Measurements from ENCODE around the gene IRAK4.

GRCh38 chr12:43758829-43759539 lies at the start of gene IRAK4:
IRAK4 (plus strand) TSS chr12:43758951.
- RRBS, result under 1% methylated on average over 8 of the region's 48 CpGs

DNA sequence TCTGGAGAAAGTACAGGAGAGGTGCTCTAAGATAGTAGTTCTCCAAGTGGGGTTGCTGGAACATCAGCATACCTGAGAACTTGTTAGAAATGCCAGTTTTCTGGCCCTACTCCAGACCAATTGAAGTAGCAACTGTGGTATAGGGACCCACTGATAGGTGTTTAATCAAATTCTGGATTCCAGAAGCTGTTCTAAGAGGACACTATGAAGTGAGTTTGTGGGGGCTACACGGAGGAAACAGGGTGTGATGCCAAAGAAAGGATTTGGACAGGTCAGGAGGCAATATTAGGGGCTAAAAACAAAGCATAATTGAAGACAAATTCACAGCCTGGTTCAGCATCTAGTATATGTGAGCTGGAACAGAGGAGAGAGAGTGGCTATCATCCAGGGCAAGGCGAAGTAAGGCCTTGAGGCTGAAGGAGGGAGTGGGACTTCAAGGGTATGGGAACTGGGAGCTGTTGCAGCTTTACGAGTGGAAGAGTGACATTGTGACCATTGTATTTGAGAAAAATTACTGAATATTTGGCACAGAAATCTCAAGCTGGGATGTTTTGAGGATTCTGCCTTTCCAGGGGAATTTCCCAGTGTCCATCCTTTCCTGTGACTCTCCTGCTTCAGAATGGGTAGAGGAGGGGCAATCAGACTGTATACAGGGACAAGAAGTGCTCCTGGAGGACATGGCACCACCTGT lies 165.6 kb downstream of the TMEM117 start:
- RRBS, result no CpG with 5 or more reads among the region's 3 CpGs

DNA sequence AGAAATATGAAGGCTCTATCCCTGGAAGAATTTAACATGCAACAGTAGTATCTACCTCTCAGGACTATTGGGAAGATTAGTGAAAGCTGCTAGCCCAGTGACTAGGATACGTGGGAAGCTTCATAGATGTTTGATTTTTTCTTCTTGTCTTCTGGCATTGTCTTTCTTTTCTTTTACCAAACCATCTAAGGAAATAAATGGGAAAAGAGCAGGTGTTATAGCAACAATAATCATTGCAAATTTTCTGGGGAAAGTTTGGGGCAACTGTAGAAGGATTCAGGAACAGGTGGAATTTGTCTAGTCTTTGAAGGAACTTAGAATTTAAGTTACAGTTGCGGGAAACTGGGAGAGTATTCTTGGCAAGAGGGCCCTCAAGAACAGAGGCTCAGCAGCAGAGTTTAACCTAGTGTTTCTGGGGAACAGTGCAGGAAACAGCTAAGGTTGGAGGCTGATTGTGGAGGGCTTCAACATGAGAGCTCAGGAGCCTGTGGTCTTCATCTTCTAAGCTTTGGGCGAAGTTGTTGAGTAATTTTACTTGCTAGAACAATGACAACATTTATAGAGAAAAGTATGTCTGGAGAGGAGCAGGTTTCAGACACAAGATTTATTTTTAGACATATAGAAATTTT lies 224.3 kb downstream of the TMEM117 start:
- RRBS, result no CpG with 5 or more reads among the region's 3 CpGs

GRCh38 chr12:45235727-45236095 lies 19.8 kb downstream of the ANO6 start:
- RRBS, result no CpG with 5 or more reads among the region's 2 CpGs

GRCh38 chr12:45727350-45728305 lies 1.9 kb upstream of the ARID2 start:
- RRBS, result 2% methylated on average over 26 of the region's 51 CpGs

- RRBS, result 1% methylated on average over 21 of the region's 62 CpGs
Measured at GRCh38 chr12:45729095-45729585, 366 bp upstream of the ARID2 start.

- RRBS, result no CpG with 5 or more reads among the region's 16 CpGs
Measured at GRCh38 chr12:45926454-45927783, 63.5 kb downstream of the SCAF11 start.

GRCh38 chr12:45991482-45992390 lies 1.4 kb upstream of the SCAF11 start:
- RRBS, result 2% methylated on average over 6 of the region's 53 CpGs

- RRBS, result no CpG with 5 or more reads among the region's 4 CpGs
Measured at GRCh38 chr12:46188887-46189586, 79.8 kb downstream of the SLC38A1 start.

DNA sequence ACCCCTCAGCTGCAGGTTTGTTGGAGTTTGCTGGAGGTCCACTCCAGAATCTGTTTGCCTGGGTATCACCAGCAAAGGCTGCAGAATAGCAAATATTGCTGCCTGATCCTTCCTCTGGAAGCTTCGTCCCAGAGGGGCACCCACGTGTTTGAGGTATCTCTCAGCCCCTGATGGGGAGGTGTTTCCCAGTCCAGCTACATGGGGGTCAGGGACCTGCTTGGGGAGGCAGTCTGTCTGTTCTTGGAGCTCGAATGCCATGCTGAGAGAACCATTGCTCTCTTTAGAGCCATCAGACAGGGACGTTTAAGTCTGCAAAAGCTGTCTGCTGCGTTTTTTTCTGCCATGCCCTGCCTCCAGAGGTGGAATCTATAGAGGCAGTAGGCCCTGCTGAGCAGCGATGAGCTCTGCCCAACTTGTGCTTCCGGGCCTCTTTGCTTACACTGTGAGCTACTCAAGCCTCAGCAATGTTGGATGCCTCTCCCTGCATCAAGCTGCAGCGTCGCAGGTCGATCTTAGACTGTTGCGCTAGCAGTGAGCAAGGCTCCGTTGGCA lies 73.6 kb downstream of the SLC38A1 start:
- RRBS, result no CpG with 5 or more reads among the region's 12 CpGs

GRCh38 chr12:46217923-46218433 lies 50.9 kb downstream of the SLC38A1 start:
- RRBS, result no CpG with 5 or more reads among the region's 5 CpGs

DNA sequence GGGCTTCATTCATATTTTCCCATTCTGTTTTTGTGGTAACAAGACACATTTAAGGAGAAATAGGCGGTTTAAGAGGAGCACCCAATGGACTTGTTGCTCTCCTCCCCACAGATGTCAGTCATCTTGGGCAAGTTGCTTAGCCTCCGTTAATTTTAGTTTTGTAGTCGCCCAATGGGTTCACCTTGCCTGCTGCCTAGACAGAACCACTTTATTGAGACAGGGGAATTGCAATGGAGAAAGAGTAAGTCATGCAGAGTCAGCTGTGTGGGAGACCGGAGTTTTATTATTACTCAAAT lies 50.5 kb downstream of the SLC38A1 start:
- RRBS, result no CpG with 5 or more reads among the region's 4 CpGs

GRCh38 chr12:46357096-46357871 lies 15.3 kb downstream of the SLC38A2 start:
- RRBS, result no CpG with 5 or more reads among the region's 7 CpGs

- RRBS, result no CpG with 5 or more reads among the region's 11 CpGs
Measured at GRCh38 chr12:46363702-46364777, 8.5 kb downstream of the SLC38A2 start.

DNA sequence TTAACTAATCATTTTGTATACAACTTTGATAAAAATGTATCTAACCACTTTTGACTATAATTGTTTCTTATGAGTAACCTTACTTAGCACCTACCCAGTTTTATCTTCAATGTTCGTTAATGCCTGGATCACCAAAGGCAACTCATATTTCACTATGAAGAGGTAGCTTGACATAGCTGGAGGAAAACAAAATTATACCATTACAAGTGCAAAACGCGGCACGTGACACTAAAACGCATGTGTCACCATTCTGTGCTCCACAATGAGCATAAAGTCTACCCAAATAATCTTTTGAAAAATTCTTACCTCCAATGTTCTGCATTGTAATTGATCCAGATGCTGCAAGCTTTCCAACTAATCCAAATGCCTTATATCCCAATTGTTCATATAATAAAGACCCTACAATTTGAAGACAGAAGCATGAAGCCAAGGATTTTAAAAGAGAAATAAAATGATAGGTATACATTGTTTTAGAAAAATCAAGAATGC lies 5.8 kb downstream of the SLC38A2 start:
- RRBS, result no CpG with 5 or more reads among the region's 5 CpGs

DNA sequence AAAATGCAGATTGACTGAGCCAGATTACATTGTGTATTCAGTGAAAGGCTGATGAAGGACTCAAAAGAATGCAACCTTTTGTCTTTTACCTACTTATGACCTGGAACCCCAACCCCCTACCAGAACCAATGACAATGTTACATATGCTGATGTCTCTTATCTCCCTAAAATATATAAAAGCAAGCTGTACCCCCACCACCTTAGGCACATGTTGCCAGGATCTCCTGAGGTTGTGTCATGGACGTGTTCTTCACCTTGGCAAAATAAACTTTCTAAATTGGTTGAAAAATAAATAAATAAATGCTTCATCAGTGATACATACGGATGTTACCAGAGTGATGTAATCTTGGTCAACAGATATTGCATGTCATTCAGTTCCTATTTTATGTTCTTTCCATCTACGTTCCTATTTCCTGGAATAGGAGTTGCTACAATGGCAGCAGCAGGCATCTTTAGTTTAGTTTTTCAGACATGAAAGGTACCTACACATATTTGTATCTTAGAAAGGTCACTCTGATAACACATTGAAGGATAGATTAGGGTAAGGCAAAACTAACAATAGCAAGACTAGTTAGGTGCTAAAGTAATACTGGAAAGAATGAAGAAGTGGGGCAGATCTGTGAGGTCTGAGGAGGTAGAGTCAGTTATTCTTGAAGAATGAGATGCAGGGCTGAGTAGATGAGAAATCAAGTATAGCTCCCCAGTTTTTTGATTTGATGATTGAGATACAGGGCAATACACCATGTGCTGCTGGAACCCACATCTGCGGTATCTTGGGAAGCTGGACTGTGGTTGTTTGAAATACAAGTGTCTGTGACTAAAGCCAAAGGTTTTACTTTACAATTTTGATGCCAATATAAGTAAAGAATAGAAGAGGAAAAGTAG lies 189.7 kb upstream of the SLC38A2 start:
- RRBS, result no CpG with 5 or more reads among the region's 4 CpGs

DNA sequence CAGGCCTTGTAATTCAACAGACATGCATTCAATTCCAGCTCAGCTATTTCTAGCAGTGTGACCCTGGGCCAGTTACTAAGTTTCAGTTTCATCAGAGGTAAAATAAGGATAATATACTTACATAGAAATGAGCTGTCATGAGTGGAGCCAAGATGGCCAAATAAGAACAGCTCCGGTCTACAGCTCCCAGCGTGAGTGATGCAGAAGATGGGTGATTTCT lies 208.5 kb downstream of the SLC38A4 start:
- RRBS, result no CpG with 5 or more reads among the region's 2 CpGs

GRCh38 chr12:46660809-46661010 lies 165.1 kb downstream of the SLC38A4 start:
- RRBS, result no CpG with 5 or more reads among the region's 4 CpGs

GRCh38 chr12:46788094-46788617 lies 37.6 kb downstream of the SLC38A4 start:
- RRBS, result no CpG with 5 or more reads among the region's 4 CpGs

DNA sequence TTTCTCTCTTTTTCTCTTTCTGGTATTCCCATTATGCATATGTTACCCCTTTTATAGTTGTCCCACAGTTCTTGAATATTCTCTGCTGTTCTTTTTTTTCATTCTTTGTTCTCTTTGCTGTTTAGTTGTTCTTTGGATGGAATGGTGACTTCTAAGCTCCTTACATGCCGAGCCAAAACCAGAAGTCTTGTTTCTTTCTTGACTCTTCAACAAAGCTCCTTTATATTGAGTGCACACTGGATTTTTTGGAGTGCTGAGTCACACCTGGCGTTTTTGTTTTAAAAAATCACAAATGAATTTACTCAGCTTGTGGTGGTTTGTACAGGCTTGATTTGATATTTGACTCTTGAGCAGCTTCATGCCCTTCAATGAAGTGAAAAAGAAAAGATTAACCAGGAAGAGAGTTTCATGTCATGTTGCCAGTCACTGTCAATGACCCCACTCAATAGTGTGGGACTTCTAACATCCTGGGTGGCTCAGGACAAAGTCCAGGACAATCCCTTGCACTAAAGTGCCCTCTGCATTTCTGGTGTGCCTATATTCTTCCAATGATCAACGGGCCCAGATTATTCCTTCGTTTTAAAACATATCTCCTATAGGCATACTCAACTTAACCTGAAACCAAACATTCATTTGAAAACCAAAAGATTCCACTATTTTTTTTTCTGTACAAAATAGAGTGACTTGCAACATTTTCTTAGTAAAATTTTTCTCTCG lies 112.4 kb upstream of the SLC38A4 start:
- RRBS, result no CpG with 5 or more reads among the region's 5 CpGs